Frontal cortex (tissue), 2 donors: ENCODE measurements around a stretch of chr18.

- RAMPAGE, long total RNA: no peak
These were observed 24.7 kb upstream of the RAB31 start for GRCh38 chr18:9683514-9683713.

DNA sequence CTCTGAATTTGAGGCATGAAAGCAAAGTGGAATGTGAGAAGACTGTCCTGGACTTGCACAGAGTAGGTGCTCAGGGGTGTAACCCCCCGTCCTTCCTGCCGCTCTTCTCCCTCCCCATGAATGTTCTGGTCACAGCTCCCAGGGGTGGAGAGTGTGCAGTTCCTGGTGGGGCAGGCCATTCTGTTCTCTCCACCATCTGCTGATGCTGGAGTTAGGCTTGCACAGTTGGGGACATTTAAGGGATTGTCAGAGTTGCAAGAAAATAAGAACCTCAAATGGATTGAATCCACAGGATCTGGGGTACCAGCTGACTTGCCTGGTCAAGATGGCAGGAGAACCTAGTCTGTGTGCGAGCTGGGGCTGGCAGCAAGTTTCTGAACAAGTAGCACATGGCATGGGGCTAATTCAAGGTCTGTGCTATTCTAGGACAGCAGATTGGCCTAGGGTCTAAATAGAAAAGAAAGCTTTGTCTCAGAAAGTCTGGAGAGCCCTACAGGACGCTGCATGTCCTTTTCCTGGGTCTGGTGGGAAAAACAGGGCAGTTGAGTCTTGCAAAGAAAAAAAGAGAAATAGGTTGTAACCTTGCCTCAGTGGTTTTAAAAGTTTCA, 60.8 kb upstream of the TXNDC2 start:
- RAMPAGE, long total RNA: no peak

DNA sequence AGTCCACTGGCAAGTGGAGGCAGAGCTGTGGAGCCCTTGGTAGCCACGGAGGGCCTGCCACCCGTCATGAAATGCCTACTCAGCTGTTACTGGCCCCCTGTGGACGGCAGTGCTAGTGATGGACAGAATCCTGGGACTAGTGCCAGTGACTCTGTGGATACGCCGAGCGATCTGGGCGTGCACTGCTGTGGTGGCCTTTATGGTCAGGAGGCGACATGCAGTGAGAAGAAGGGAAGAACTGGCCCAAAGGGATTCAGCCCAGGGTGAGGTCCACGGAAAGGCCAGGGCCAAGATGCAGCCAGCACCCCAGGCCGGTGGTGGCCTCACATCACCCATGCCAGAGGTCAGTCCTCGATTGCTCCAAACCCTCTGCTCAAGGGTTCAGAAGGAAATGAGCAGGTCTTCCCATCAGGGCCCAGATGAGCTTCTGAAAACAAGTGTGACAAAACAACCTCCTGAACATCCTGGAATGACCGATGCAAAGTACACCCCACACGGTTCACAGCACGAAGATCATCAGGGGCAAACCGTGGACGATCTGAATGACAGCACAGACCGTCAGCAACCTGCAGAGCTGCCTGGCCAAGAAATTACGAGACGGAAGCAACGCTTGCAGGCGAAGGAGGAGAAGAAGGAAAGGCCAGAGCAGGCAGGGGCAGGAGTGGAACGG, 53.7 kb upstream of the TXNDC2 start:
- RAMPAGE, long total RNA: no peak

DNA sequence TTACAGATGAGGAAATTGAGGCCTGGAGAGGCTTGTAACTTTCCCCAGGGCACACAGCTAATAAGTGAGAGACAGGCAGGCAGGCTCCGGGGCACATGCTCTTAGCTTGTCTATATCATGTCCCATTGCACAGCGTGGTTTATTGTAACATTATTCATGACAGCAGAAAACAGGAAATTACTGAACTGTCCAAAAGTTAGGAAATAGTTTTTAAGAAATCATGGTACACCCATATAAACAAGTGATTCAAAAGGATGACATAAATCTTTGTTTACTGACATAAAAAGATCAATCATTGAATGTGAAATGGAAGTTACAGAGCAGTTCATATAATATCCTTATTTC, 34.3 kb upstream of the TXNDC2 start:
- RAMPAGE, long total RNA: no peak

GRCh38 chr18:9927445-9928398, 13.9 kb downstream of the VAPA start:
- RAMPAGE, long total RNA: no peak

DNA sequence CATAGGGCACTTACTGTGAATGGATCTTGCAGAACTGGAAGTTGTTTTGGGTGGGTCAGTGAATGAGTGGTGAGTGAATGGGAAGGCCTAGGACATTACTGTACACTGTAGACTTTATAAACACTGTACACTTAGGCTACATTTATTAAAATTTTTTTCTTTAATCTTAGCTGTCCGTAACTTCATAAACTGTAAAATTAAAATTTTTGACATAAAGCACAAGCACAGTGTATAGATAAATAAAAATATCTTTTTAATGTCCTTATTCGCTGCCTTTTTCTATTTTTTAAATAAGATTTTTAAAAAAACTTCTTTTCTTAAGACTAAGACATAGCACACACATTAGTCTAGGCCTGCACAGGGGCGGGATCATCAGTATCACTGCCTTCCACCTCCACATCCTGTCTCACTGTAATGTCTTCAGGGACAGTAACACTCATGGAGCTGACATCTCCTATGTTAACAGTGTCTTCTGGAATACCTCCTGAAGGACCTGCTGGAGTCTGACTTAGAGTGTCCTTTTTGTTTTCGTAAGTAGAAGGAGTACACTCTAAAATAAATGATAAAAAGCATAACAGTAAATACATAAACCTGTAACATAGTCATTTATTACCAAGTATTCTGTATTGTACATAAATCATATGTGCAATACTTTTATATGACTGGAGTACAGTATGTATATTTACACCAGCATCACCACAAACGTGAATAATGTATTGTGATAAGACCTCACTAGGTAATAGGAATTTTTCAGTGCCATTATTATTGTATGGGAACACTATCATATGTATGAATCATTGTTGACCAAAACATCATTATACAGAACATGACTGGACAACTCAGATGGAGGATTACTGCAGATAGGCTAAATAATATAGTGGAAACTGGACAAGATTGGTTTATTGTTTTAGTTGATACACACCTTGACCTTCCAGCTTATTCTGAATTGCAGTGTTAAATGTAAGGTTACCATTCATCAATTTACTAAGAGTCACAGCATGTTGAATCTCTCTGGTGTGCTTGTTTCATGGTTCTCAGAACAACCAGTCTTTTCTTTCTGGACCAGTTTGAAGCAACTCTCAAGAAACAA, 33.2 kb downstream of the VAPA start:
- RAMPAGE, long total RNA: no peak

DNA sequence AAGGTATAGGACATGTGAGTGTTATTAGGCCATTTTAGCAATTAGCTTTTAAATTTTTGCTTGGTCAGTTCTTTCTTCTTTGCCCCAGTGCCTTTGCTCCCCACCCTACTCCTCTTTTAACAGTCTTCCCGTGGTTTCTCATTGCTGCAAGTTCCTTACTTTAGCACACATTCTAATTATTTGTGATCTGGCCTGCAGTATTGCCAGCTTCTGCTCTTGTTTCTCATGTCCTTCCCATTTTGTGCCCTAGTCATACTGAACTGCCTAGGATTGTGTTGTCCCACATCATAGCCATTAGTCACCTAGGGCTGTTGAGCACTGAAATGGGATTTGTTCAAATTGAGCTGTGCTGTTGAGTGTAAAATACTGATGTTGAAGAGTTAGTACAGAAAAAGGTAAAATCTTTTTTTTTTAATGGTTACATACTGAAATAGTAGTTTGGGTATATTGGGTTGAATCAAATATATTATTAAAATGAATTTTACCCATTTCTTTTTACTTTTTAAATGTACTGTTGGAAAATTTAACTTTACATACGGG, 36.9 kb downstream of the VAPA start:
- RAMPAGE, long total RNA: no peak

DNA sequence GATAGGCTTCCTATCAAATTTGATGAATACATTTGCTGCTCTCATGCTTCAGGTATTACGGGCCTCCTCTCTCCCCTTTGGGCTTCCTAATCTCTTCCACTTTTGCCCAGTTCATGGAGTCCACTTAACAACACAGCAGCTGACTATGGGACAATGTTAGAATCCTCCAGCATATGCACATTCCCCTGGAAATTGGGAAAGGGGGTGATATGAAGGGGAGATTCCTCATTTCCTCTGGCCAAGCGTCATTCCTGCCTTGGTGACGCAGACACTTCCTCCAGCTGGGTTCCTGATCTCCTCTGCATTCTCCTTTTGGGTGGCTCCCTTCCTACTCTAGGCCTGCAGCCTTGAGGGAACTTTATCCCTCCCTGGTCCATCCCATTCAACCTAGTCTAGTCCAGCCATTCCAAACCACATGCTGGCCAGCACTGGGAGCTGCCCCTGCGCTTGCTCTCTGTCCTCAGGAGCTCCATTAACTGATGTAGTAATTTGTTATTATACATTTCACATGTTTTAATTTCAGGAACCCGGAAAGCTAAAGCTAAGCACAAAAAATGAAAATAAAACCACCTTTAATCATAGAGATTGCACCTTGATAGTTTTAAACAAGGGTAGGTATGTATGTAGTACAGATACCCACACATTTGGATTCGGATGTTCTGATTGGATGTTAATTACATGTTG, 216.8 kb downstream of the VAPA start:
- RAMPAGE, long total RNA: no peak

DNA sequence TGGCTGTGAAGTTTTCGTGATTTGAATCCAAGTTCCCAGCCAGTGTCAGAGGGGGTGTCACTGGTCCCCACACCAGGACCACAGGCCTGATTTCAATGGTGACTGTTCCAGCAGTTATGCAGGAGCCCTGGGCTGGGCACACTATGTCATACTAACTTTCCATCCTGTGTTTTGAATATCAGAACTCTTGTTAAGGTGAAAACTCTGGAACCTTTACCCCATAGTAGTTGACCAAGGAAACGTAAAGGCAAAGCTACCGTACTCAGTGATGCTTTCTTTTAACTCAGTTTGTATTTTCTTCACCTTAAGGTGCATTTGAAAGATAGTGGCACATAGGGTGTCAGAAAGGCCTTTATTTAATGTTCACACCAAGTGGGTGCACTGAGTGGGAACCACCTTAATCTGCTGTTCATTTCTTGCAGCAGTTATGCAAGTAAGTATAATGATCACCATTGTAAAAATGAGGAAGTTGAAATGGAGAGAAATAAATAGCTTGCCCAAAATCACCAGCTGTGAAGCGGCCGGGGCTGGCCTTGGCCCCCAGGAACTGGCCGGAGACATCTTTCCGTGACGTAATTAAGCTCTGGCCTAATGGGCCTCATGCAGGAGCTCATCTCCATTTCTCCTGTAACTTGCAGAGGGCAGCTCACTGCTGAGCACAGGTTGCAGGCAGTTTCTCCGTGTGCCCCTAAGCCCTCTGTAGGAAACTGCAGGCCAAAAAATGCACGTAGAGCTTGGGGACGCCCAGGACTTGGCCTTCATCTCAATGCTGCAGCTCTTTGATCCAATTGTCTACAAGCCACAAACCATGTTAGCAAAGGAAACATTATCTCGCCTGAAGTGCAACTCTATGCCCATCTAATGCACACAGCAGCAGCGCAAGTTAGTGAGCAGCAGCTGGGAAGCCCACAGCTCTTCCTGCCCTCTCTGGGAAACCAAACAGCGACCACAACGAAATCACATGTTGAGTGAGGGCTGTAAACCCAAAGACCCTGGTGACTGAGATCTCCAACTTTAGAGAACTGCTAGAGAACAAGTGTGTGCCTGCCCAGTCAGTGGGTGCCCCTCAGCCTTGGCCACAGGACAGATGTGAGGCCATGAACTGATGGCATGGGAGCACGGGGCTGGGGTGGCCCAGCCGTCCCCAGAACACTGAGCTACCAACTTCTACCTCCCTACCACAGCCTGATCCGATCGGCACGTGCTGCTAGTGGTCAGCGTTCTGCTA, 28.6 kb downstream of the APCDD1 start:
- RAMPAGE, long total RNA: no peak

DNA sequence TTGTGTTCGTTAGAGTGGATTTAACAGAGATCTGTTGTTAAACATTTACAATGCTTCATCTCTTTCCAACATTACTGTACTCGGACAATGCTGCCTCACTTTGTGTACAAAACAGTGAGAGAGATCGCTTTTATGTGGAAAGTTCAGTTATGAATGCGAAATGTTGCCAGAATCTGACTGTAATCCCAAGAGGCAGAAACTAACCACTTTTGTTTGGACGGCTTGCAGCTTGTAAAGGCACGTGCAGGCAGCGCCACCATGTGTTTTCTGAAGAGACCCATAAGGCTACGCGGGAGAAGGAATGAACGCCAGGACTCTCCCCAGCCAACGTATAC, 5.8 kb upstream of the NAPG start:
- RAMPAGE, long total RNA: no peak

GRCh38 chr18:11674025-11674280, 15.1 kb upstream of the GNAL start:
- RAMPAGE, long total RNA: no peak

DNA sequence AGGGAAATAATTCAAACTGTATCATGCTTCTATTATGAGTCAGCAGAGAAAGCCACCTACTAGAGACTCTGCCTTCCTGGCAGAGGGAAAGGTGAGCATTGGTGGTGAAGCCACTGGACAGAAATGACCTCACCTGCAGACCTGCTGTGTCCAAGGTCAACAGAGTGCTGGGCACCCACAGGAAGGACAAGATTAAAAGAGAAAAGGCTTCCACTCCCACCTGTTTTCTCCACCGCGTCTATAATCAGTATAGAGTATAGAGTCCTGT, 20.4 kb downstream of the MPPE1 start:
- RAMPAGE, long total RNA: no peak

GRCh38 chr18:11998300-11998670, 17.0 kb downstream of the IMPA2 start:
- RAMPAGE, long total RNA: no peak

DNA sequence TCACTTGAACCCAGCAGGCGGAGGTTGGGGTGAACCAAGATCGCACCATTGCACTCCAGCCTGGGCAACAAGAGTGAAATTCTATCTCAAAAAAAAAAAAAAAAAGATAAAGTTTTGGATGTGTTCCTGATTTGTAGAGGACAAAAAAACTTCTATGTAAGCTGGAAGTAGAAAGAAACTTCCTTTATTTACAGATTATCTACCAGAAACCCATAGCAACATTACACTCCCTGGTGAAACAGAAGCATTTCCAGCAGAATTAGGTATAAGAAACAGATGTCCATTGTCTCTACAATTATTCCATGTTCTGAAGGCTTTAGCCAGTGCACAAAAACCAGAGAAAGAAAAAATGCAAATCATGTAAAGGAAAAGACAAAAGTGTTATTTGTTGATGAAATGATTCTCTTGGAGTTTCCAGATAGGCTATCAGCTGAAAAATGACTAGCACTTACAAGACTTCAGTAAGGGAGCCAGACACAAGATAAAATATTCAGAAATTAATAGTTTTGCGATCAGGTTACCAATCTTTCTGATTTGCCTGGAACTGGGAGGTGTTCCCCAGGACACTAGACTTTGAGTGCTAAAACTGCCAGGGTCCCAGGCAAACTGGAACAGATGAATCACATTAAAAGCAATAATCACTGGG, 5.0 kb downstream of the TUBB6 start:
- RAMPAGE, long total RNA: no peak

DNA sequence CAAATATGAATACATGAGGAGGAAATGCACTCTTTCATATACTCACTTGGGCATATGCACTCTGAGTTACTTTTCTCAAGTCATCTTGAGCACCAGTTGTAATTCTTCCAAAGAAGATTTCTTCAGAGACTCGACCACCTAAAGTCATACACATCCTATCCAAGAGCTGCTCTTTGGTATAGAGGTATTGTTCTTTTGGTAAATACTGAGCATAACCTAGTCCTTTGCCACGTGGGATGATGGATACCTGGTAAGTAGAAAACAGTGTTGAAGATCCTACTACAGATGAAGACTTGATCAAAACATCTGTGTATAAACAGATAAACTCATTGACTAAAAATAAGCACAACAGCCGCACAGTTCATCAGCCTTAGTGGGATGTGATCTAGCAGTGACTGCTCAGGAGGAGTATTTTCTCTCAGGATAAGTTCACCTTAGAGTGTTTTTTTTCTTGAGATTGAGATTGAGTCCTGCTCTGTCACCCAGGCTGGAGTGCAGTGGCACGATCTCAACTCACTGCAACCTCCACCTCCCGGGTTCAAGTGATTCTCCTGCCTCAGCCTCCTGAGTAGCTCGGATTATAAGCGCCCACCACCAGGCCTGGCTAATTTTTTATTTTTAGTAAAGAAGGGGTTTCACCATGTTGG, 32.2 kb downstream of the TUBB6 start:
- RAMPAGE, long total RNA: no peak

DNA sequence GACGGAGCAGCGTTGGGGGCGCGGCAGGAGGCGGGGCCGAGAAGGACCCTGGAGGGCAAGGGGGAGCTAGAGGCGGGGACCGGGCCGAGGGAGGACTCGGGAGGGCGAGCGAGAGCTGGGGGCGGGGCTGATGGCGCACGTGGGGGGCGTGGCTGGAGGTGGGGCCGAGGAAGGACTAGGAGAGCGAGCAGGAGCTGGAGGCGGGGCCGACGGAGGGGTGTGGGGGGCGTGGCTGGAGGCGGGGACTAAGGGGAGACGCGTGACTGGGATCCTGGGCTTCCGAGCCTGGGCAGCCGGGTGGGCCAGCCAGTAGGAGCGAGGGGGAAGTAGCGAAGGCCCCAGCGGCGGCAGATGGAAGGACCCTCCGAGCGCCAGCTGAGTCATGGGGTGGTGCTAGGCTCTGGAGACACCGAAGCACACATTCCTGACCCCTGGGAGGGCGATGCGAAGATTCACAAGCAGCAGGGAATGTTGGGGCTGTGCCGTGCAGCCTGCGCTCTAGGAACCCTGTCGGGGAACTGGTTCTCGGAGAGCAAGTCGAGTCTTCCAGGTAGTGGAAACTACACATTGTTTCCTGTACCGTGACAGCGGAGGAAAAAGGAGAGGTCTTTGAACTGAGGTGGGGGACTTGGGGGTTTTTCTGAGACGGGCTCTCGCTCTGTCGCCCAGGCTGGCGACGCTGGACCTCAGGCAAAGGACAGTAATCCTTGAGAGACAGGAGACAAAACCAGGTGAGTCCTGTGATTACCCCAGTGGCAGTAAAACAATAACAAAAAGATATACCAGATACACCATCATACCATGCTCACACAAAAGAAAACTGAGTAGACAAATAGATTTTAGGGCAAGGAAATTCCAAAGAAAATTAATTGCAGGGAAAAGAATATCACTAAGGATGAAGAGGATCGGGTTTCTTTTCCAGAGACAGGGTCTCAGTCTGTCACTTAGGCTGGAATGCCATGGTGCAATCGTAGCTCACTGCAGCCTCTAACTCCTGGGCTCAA, 643 bp upstream of the AFG3L2 start:
- RAMPAGE, long total RNA: no peak

- RAMPAGE, long total RNA: no peak
These were observed 925 bp downstream of the PSMG2 start for GRCh38 chr18:12703648-12704285.

DNA sequence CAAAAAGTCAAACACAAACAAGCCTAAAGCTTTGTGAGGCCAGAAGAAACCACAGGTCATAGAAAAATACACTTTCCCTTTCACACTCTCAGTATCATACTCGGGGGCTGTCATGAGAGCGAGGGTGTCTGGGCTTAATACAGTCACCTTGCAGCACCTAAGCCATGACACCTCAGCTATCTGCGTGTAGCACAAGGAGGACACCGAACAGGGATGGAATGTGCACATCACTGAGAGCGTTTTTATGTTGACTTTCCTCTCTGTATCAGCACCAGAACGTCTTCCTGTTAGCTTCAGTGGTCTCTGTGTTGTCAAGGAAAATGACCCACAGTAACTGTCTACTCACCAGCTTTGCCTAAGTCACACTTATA, 26.5 kb upstream of the SEH1L start:
- RAMPAGE, long total RNA: no peak

- RAMPAGE, long total RNA: no peak
These were observed 4.1 kb downstream of the LDLRAD4 start for GRCh38 chr18:13222416-13223326.

GRCh38 chr18:13284559-13285317, 66.2 kb downstream of the LDLRAD4 start:
- RAMPAGE, long total RNA: no peak